MCF 10A (cell line): ENCODE measurements around a stretch of chr6.

GRCh38 chr6:109165551-109166053 is 70.3 kb downstream of the CEP57L1 start:
- PRO-cap = no peak
- RRBS = no CpG with 5 or more reads among the region's 1 CpG

- PRO-cap = no peak
- RRBS = no CpG with 5 or more reads among the region's 34 CpGs
These were observed 131.5 kb downstream of the CD164 start for GRCh38 chr6:109250681-109251219.

- PRO-cap = no peak
- RRBS = no CpG with 5 or more reads among the region's 3 CpGs
These were observed 126.3 kb downstream of the CD164 start for GRCh38 chr6:109255837-109256569.

- PRO-cap = no peak
- RRBS = no CpG with 5 or more reads among the region's 6 CpGs
These were observed 74.0 kb downstream of the CD164 start for GRCh38 chr6:109307979-109308927.

DNA sequence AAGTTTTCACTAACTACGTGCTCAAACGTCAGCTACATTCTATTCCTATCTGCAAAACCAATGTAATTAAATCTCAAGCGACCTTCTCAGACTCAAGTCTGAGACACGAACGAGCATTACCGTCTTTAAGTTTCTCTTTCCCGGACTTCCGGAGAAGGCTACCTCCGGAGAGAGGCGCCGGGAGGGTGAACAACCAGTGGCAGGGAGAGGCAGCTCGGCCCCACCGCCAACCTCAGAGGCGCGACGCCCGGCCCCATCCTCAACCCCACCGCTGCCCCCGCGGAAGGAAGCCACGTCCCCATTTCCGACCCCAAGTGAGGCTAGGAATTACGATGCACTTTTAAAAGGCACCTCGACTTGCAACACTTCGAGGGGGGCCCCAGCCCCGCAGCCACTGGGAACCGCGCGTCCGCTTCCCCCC is 667 bp downstream of the CD164 start:
- PRO-cap = bidirectional peak, plus-strand start at position 196 of the sequence, minus-strand start at position 100 of the sequence
- RRBS = under 1% methylated on average over 7 of the region's 30 CpGs

GRCh38 chr6:109448977-109449449 is 6.6 kb downstream of the MICAL1 start:
- PRO-cap = no peak
- RRBS = no CpG with 5 or more reads among the region's 11 CpGs

- PRO-cap = unidirectional peak, plus-strand start at chr6:109455390
- RRBS = 23% methylated on average over 6 of the region's 34 CpGs
These were observed 510 bp downstream of the MICAL1 start for GRCh38 chr6:109455008-109455516.

DNA sequence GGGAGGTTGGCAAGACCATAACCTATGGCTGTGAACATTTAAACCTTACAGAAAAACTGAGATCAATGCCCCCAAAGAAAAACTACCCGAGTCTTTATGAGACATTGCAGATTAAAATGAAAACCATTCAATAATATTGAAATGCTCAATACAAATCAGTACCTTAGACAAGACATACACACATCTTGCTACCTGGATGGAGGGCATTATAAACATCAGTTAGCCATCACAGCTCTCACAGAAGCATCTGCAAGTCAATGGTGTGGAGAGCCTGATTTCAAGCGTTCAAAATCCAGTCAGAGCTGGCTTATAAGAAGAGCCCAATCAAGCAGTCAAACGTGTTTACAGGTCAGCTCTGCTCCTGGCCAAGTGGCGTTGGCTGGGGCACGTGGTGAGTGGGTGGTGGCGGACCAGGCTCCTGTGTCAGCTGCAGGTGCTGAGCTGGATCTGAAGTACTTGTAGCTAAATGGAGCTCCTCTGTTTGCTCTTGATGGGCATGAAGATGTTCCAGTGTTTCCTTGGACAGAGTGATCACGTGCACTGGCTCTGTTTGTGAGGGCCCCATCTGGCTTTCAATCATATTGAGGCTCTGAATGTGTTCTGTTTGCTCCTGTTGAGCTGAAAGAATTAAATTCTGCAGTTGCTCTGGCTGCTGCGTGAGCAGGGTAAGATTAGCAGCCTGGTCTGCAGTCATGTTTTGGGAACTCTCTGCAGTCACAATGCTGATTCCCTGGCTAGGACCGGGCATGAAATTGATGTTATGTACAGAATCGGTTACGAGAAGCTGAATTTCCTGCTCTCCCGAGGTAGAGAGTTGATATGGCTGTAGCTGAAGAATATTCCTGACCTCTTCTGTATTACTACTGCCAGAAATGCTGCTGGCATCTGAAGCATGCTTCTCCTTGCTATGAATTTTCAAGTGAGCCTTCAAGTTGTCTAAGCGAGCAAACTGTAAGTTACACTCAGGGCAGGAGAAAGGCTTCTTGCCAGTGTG is 10.2 kb upstream of the MICAL1 start:
- PRO-cap = no peak
- RRBS = no CpG with 5 or more reads among the region's 13 CpGs

- PRO-cap = no peak
- RRBS = no CpG with 5 or more reads among the region's 15 CpGs
These were observed 1.7 kb downstream of the ZBTB24 start for GRCh38 chr6:109481028-109482062.

DNA sequence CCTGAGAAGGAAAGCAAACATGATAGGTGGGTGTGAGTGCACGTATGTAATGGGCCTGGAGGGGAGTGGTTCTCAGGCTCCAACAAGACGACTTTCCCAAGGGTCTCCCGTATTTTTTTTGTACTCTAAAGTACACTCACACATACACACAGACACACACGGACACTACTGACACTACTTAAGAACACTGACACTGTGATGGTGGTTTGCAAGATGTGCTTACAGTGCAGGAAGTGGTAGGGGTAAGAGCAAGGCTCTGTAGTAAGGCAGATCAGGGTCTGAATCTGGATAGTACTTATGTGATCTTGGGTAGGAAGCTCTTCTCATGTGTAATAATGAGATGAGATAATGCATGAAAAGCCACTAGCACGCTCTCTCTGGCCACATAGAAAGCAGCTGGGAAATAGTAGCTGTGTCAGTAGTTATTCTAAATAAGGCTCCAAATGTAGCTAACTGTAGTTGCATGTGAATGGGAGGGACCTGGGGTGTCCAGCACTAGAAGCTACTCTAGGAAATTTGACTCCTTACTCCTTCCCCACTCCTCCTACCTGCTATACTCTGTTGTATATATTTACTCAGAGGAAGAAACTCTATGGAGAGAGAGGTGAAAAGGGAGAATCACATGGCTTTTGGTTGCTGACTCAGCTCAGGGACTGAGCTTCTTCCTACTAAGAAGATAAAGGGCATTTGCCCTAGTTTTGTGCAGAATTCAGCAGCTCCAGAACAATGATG is 8.4 kb upstream of the ZBTB24 start:
- PRO-cap = no peak
- RRBS = no CpG with 5 or more reads among the region's 5 CpGs

DNA sequence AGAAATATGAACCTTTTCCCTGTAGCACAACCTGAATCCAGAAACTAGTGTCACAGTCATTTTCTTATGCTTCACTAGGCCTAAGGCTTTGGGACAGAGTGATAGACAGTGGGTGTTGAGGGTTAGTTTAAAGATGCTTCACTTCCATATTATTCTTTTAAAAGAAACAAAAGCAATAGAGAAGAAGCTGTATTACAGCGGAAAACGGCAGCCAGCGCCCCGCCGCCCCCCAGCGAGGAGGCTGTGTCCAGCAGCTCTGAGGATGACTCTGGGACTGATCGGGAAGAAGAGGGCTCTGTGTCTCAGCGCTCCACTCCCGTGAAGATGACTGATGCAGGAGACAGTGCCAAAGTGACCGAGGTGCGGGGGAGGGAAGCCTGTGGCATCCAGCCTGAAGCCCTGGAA is 100.1 kb downstream of the FIG4 start:
- PRO-cap = no peak
- RRBS = no CpG with 5 or more reads among the region's 11 CpGs

DNA sequence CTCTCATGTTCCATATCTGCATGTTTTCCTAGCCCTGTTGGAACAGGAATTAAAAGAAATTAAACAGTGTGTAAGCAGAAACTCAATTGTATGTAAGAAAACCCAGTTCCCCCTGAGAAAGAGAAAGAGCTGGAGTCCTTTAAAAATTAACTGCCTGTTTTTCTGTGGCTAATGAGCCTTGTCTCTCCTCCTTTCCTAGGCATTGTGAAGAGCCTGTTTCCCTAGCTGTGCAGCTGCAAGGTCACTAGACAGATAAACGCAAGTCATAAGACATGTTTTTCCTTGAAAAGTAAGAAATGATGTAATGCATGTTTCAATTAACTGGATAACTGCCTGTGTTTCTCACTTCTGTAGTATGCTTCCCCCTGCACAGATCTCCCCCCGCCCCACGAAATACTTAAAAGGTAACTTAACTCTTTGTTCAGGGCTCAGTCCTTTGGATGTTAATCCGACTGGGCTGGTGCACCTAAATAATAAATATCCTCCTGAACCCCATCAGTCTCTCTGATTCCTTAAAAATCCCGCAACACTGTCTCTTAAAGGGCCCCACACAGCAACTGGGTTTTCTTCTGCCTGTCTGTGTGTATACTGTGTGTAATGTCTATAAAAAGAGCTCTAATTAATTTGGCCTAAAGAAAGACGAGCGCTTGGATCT is 100.4 kb upstream of the GPR6 start:
- PRO-cap = no peak
- RRBS = no CpG with 5 or more reads among the region's 7 CpGs

DNA sequence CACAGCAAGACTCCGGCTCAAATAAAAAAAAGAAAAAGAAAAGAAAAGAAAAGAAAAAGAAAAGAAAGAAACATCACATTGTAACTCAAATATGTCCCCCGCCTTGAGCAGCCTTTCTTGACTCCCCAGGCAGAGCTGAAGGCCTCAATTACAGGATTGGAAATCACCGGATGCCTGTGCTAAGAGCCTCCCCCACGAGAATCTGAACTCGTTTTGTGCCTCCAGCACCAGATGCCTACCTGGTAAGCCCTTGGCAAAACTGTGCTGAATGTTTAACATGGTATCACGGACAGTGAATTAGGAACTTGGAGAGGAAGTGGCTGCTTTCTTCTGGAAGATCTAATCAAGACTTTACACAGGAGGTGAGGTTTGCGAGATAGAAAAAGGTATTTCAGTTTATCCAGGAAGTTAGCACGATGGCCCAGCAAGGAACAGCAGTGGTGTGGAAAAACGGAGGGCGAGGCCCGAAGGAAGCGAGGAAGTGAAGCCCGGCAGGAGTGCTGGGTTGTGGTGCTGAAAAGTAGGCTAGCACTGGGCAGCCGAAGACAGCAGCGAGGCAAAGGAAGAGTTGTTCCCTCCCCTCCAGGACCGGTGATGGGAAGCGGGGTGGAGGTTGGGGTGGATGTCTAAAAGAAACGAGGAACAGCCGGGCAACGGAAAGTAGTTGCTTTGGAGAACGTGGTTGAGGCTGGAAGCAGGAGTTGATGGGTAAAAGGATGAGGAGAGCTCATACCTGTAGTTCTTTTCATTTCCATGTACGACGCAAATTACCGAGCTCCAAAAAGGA is 1.5 kb downstream of the METTL24 start:
- PRO-cap = no peak
- RRBS = 93% methylated on average over 5 of the region's 24 CpGs

GRCh38 chr6:110544578-110545047 is 68.2 kb upstream of the SLC22A16 start:
- PRO-cap = no peak
- RRBS = no CpG with 5 or more reads among the region's 7 CpGs

DNA sequence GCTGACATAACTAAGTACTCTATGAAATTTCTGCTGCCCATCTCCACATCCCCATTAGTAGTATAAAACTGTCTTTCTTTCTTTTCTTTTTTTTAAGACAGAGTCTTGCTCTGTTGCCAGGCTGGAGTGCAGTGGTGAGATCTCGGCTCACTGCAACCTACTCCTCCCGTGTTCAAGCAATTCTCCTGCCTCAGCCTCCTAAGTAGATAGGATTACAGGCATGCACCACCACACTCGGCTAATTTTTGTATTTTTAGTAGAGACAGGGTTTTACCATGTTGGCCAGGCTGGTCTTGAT is 28.3 kb upstream of the GTF3C6 start:
- PRO-cap = no peak
- RRBS = no CpG with 5 or more reads among the region's 3 CpGs

DNA sequence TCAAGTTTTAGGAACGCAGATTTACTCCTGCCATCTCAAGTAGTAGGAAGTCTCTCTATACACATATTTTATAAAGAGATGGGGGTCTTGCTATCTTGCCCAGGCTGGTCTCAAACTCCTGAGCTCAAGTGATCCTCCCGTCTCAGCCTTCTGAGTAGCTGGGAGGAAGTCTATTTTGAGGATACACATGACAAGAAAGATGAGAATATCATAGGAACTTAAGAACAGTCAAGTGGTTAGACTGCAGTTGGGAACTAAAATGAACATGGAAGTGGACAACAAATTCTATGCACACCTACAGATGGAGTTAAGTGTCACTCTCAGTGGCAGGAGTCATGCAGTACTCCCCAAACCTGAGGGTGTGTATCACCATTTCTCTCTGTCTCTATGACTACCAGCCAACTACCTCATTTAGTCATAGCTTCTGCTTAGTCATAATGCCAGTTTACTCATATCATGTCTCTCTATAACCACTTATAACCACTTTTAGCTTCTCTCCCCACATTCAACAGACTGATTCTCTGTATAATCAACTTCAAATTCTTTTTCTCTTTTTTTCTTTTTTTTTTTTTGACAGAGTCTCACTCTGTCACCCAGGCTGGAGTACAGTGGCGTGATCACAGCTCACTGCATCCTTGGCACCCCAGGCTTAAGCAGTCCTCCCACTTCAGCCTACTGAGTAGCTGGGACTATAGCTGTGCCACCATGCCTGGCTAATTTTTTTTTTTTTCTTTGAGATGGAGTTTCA is 13.9 kb upstream of the GTF3C6 start:
- PRO-cap = bidirectional peak, plus-strand start at position 483 of the sequence, minus-strand start at position 261 of the sequence
- RRBS = no CpG with 5 or more reads among the region's 3 CpGs

- PRO-cap = no peak
- RRBS = no CpG with 5 or more reads among the region's 3 CpGs
These were observed 524 bp upstream of the GTF3C6 start for GRCh38 chr6:110958052-110958312.

- PRO-cap = no peak
- RRBS = no CpG with 5 or more reads among the region's 5 CpGs
These were observed 18.2 kb downstream of the SLC16A10 start for GRCh38 chr6:111105509-111105983.

- PRO-cap = no peak
- RRBS = no CpG with 5 or more reads among the region's 3 CpGs
These were observed 39.5 kb downstream of the SLC16A10 start for GRCh38 chr6:111126850-111127232.

DNA sequence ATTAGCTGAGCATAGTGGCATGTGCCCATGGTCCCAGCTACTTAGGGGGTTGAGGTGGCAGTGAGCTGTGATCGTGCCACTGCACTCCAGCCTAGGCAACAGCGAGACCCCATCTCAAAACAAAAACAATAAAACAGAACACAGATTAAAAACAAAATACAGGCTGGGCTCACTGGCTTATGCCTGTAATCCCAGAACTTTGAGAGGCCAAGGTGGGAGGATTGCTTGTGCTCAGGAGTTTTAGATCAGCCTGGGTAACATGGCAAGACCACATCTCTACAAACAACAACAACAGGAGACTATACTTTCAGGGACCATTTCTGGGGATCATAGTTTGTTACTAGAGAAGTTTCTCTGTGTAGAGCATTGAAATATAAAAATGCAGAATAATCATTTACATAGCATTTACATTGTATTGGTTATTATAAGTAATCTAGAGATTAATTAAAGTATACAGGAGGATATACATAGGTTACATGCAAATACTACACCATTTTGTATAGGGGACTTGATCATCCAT is 62.7 kb upstream of the MFSD4B start:
- PRO-cap = unidirectional peak, plus-strand start at position 297 of the sequence
- RRBS = no CpG with 5 or more reads among the region's 2 CpGs